Tibial nerve (tissue), 3 donors: ENCODE data around the gene KRTAP12-1.

- PRO-cap = no peak
- RAMPAGE, long total RNA, 3 experiments = no peak in any of the 3 experiments
These were observed 23.4 kb upstream of the PWP2 start for GRCh38 chr21:44083443-44084464.

- PRO-cap = no peak
- RAMPAGE, long total RNA, 3 experiments = no peak in any of the 3 experiments
These were observed 19.7 kb upstream of the PWP2 start for GRCh38 chr21:44087123-44088317.

GRCh38 chr21:44254375-44254754 is 7.3 kb downstream of the DNMT3L start:
- PRO-cap = no peak
- RAMPAGE, long total RNA, 3 experiments = no peak in any of the 3 experiments

DNA sequence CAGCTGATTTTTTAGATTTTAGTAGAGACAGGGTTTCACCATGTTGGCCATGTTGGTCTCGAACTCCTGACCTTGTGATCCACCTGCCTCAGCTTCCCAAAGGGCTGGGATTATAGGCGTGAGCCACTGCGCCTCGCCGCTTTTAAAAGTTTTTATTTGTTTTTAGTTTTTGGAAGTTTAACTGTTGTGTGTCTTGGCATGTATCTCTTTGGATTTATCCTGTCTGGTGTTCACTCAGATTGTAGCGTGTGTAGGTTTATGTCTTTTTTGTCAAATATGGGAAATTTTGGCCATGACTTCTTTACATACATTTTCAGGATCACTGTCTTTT is 9.5 kb downstream of the TRPM2 start:
- PRO-cap = no peak
- RAMPAGE, long total RNA, 3 experiments = no peak in any of the 3 experiments

DNA sequence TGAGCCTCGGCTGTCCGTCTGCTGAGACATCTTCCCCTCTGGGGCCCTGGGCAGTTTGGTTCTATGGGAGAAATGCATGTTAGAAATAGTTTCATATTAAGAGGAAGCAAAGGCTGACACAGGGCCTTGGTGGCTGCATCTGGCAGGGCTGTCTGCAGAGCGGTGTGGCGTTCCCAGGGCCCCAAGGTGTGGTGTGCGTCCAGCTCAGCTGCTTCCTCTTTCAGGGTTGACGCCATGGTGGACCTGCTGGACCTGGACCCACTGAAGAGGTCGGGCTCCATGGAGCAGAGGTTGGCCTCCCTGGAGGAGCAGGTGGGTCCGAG is 31.9 kb upstream of the LRRC3 start:
- PRO-cap = no peak
- RAMPAGE, long total RNA, 3 experiments = start-site peak on the plus strand in 2 of 3 experiments, centred at positions 217 to 227 of the sequence, 14 to 27 reads per replicate

GRCh38 chr21:44424944-44426082 is 30.0 kb upstream of the LRRC3 start:
- PRO-cap = no peak
- RAMPAGE, long total RNA, 3 experiments = start-site peak on the plus strand in 1 of 3 experiments, at chr21:44425344-44425781 at its widest, 10 reads per replicate

- PRO-cap = no peak
- RAMPAGE, long total RNA, 3 experiments = start-site peak on the plus strand in 1 of 3 experiments, at chr21:44457692-44457755 at its widest, 5 reads per replicate
These were observed 2.4 kb downstream of the LRRC3 start for GRCh38 chr21:44457461-44458320.

GRCh38 chr21:44574827-44575276 is 1.3 kb downstream of the KRTAP10-4 start:
- PRO-cap = no peak
- RAMPAGE, long total RNA, 3 experiments = no peak in any of the 3 experiments

GRCh38 chr21:44654671-44655142 is 248 bp upstream of the KRTAP12-4 start:
- PRO-cap = no peak
- RAMPAGE, long total RNA, 3 experiments = no peak in any of the 3 experiments

DNA sequence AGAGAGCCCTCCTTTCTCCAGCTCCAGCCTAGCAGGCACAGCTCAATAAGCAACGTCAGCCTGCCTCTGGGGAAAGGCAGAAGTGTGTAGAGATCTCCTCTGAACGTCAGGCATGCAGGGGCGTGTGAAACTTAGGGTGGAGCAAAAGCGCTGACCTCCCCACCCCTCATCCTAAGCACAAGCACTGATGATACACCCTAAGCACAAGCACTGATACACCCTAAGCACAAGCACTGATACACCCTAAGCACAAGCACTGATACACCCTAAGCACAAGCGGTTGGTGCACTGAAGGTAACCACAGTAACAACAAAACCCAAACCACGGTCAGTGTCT is 1.3 kb downstream of the KRTAP12-3 start:
- PRO-cap = no peak
- RAMPAGE, long total RNA, 3 experiments = no peak in any of the 3 experiments

- PRO-cap = no peak
- RAMPAGE, long total RNA, 3 experiments = no peak in any of the 3 experiments
These were observed at the start of gene KRTAP12-1 for GRCh38 chr21:44681920-44682457. Gene KRTAP12-1, minus strand, starts transcription at chr21:44682163.

DNA sequence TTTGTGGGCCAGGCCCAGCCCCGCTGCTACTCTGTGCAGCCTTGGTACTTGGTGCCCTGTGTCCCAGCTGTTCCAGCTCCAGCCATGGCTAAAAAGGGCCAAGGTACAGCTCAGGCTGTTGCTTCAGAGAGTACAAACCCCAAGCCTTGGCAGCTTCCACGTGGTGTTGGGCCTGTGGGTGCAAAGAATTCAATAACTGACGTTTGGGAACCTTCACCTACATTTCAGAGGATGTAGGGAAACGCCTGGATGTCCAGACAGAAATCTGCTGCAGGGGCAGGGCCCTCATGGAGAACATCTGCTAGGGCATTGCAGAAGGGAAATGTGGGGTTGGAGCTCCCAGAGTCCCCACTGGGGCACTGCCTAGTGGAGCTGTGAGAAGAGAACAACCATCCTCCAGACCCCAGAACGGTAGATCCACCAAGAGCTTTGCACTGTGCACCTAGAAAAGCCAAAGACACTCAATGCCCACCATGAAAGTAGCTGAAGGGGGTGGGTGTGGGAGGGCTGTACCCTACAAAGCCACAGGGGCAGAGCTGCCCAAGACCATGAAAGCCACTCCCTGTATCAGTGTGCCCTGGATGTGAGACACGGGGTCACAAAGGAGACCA is 10.2 kb downstream of the UBE2G2 start:
- PRO-cap = no peak
- RAMPAGE, long total RNA, 3 experiments = no peak in any of the 3 experiments

DNA sequence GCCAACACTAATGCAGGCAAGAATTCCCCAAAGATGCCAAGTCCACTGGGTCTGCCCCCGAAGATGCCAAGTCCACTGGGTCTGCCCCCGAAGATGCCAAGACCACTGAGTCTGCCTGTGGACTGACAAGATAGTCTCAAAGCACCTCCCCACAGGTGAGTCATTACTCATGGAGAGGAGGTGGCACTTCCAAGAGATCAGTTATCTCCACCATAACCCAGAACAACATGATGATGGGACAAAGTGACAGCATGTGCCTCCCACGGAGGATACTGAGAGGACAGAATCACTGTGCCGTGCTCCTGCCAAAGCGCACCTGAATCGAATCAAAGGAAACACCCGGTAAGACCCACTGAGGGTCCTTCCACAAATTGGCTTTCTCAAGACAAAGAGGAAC is 4.7 kb downstream of the PTTG1IP start:
- PRO-cap = no peak
- RAMPAGE, long total RNA, 3 experiments = no peak in any of the 3 experiments

GRCh38 chr21:44907587-44907918 is 13.1 kb downstream of the ITGB2 start:
- PRO-cap = no peak
- RAMPAGE, long total RNA, 3 experiments = no peak in any of the 3 experiments

DNA sequence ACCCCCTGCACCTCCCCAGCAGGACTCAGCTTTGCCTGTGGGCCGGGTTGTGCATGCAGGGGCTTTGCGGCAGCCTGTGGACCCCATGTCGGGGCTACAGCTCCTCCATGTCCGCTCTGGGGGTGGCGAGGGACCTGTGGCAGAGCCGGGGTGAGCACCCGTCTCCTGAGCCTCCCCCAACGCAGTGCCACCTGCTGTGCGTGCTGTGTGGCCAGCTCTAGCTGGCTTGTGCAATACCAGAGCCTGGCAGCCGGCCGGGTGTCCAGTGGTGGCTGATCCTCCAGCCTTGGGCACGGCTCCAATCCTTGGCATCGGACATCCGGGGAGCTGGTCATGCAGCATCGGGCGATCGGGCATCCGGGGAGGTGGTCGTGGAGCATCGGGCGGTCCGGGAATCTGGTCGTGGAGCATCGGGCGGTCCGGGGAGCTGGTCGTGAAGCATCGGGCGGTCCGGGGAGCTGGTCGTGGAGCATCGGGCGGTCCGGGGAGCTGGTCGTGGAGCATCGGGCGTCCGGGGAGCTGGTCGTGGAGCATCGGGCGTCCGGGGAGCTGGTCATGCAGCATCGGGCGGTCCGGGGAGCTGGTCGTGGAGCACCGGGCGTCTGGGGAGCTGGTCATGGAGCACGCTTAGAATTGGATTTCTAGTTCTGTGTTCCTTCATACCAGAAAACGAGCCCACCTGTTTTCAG is 8.1 kb downstream of the SLX9 start:
- PRO-cap = no peak
- RAMPAGE, long total RNA, 3 experiments = no peak in any of the 3 experiments

DNA sequence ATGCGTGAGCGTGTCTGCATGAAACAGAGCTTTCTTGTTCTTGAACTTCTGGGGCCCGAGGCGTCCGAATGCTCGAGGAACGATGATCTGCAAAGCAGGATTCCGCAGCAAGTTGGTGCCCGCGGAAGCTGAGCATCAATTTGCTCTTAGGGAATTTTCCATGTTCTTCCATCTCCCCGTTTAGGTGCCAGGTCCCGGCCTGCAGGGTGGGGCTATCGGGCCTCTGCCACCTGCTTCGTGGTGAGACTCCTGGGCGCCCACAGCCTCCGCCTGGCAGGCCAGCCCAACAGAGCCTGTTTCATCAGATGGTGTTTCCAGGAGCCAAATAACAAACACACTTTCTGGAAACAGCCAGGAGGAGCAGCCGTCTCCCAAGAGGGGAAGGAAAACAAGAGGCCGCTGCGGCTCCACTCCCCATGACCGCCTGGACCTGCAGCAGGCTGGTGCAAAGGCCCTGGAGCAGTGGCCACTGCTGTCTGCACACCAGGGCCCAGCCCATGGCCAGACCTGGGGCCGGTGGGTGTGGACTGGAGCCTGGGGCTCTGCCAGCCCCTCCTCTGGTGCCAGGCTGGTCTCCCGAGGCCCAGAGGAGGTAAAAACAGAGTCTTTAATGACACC is 54.8 kb downstream of the SLX9 start:
- PRO-cap = no peak
- RAMPAGE, long total RNA, 3 experiments = no peak in any of the 3 experiments

DNA sequence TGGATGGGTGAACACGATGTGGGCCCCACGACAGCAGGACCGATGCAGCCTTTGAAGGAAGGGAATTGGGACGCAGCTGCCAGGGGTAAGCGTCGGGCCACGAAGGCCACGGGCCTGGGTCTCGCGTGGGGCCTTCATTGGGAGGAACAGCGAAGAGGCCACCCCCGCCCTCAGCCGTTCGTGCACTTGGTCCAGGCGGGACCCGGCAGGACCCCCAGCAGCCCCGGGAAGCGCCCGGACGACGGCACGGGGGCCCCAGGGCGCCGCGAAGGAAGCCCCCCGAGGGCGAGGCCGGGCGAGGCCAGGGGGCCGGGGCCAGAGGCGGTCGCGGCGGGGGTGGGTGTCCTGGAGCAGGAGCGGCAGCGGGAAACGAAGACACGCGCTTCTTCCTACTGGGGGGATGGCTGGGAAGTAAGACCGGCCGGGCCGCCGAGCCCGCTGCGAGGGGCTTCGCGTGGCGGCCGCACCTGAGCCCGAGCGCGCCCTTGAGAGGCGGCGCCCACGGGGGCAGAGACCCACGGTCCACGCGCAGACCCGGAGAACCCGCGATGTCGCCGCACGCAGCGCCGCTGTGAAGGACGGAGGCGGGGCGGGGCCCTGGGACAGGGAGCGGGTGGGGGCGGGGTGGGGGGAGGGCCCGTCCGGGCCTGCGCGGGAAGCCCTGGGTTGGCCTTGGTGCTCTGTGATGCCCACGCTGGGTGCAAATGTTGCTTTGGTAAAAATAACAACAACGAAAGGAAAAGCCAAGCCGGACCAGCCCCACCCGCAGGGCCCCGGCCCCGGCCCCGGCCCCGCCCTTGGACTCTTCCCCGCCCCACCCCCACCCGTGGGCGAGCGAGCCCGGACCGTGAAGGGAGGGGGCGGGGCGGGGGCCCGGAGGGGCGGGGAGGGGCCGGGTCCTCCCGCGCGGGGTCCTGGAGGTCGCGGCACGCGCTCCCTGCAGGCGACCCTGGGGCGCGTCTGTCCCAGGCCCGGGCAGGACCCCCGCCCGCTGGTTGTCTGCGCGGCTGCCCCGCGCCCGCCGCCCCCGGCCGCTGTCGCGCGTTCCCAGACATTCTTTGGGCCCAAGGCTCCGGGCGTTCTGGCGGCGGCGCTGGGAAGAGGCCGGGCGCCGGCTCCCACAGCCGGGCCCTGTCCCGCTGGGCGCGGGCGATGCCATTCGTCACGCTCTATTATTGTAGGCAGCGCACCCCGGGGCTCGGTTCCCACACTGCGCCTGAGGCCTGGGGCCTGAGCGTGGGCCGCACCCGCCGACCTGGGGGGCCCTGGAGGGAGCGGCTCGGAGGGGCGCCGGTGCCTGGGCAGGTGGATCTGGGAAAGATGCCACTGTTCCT is 55.8 kb upstream of the ADARB1 start:
- PRO-cap = unidirectional peak, minus-strand start at position 550 of the sequence
- RAMPAGE, long total RNA, 3 experiments = no peak in any of the 3 experiments

DNA sequence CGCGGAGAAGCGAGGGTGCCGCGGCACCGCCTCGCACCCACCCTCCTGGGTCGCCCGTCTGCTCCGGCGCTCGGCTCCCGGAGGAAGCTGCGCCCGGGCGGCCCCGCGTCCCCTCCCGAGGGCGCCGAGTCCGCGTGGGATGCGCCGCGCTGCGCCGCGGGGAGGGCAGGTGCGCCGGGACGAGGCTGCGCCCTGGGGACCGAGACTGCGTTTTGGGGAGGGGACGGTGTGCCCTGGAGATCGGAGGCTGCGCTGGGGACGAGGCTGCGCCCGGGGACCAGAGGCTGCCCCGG is 496 bp downstream of the ADARB1 start:
- PRO-cap = no peak
- RAMPAGE, long total RNA, 3 experiments = no peak in any of the 3 experiments

GRCh38 chr21:45092968-45093686 is 18.7 kb downstream of the ADARB1 start:
- PRO-cap = no peak
- RAMPAGE, long total RNA, 3 experiments = no peak in any of the 3 experiments

DNA sequence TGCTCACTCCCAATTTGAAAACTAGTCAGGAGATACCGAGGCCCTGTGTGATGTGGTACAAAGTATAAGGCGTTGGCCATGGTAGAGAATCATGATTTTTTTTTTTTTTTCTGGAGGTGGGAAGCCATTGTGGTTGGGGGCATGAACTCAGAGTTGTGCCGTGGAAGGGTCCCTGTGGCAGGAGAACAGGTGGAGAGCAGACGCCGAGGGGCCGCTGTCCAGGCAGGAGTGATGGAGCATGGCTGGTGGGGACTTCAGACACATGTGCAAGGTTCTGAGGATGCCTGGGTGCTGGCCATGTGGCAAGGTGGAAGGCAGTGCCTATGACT is 22.9 kb downstream of the ADARB1 start:
- PRO-cap = no peak
- RAMPAGE, long total RNA, 3 experiments = no peak in any of the 3 experiments